ENCODE results near the genes DCLRE1A, AFAP1L2, ATRNL1 and GFRA1.

DNA sequence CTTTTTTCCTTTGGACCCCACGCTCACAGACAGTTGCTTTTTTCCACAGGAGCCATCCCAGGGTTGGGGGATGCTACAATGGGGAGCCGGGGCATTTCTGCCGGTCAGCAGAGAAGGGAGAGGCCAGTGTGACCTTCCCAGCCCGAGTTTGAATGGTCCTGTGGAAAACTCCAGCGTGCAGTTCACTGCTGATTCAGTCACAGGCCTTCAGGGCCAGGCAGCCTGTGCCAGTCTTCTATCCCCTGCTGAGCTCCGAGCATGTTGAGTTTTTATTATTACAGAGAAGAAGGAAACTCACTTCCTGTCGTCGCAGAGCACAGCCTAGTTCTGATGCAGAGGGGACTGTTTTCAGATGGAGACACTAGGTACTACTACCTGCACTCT is 29.4 kb downstream of the CASP7 start:
- PRO-cap, 2 experiments: no peak in any of the 2 experiments

GRCh38 chr10:113712520-113713174 is 32.9 kb downstream of the CASP7 start:
- PRO-cap, 2 experiments: no peak in any of the 2 experiments

DNA sequence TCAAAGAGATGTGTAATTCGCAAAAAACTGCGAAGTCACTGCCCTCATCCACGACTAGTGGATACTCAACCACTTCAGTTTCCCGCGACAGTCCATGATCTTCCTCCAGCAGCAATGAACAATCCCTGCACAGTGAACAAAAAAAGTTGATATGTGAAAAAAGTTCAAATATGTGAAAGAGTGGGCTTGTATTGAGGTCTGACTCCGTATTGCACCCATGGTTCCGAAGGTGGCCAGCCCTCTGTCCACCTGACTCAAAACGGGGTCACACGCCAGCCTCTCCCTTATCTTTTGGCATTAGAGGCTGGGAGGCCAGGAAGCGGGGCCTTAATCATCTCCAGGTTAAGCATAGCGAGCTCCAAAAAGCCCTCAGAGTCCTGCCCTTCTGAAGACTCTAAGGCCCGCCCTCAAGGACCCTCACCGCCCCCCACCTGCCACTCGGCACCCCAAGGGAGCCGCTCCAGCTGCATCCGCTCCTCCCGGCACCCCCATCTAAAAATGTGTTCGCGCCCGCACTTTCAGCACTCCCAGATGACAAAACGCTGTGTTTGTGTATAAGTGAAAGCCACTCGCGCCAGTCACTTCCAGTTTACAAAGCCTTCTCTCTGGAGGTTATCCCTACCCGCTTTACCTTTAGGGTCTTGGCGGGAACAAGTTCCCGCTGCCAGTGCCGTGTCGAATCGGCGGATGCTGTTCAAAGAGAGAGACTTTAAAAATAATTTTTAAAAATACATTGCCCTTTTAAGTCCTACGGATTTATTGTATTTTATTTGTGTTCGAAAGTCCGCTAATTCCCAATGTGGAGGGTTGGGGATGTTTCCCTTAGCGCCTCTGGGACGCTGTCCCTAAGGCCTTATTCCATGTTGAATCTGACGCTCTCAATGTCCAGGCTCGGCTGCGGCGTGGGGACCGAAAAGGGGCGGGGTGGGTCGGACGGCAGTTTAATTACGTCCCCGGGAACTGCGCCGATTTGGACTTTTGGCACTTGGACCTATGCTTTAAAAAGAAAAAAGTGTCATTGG is at the start of gene DCLRE1A:
DCLRE1A (minus strand) TSS at position 360 of the 1,022 bp plus-strand sequence.
- PRO-cap, 2 experiments: peak in 2 of 2 experiments; most common plus-strand start position 912 of the sequence (in 2); most common minus-strand start position 871 of the sequence (in 2)

GRCh38 chr10:114068186-114068622 is 24.5 kb downstream of the ADRB1 start:
- PRO-cap, 2 experiments: no peak in any of the 2 experiments

GRCh38 chr10:114397370-114398143 is 6.7 kb downstream of the AFAP1L2 start:
- PRO-cap, 2 experiments: no peak in any of the 2 experiments

- PRO-cap, 2 experiments: no peak in any of the 2 experiments
Measured at GRCh38 chr10:114404050-114404830, at the start of gene AFAP1L2. AFAP1L2 (minus strand) TSS chr10:114404502.

DNA sequence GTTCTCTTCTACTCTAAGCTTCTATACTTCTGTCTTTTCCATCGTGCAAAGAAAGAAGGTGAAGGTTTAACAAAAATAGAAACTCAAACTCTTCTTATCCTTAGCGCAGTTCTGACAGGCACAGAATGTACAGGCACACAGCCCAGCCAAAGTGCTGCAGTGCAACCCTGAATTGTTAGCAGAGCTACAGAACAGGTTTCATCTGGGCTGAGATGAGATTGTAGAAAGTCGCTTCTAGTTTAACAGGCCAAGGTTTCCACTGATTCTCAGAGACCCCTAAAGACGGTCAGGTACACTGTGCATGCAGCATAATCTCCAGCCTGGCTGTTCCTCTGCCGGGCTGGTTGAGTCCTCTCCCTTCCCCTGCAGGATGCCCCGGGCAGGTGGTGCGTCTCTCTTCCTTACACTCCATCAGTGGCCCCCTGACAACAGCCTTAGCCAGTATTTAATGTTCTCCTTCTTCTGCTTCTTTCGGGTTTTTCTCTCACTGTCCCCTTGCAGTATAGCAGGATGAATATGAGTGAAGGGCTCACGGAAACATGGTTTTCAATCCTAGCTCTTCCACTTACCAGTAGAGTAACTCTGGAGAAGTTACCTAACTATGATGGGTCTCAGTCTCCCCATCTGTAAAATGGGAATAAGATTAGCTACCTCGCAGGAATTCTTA is 79.5 kb upstream of the AFAP1L2 start:
- PRO-cap, 2 experiments: no peak in any of the 2 experiments

DNA sequence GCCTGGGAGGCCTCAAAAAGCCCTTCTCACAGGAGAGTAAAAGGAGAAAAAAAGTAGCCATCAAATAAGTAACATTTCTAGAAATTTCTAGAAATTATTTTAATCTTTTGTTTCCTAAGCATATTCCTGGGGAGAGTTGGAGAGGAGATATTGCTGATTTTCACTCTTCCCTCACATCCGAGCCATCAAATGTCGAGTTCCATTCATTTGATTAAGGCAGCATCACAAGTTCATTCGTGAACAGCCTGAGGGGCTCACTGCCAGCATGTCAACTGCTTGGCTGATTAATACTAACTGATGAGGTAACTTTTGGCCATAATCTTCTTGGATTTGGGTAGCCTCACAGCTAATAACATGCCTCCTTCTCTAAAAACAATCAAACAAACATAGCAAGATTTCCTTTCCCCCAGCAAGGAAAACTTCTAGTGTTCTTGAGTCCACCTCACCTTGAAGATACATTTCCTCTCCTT is 87.1 kb upstream of the AFAP1L2 start:
- PRO-cap, 2 experiments: no peak in any of the 2 experiments

DNA sequence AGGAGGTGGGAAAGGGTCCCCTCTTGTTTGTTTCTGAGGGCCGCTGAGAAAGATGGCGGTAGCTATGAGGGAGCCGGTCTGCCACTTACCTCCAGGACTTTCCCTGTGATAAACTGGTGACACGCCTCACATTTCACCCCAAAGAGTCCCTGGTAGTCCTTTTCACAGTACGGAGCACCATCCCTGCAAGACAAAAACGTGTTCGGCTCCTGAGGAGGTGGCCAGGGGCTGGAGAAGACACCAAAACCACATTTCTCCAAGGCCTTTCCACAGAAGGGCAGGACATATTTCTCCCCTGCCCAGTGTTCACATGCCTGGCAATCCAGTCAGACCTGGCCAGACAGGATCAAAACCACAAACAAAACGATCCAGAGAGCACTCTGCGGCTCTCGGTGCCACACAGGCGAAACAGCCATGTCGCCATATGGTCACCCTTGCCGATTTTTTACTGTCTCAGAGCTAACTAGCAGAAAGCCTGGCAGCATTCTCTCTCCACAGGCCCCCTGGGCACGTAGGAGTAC is 113.1 kb downstream of the ABLIM1 start:
- PRO-cap, 2 experiments: no peak in any of the 2 experiments

DNA sequence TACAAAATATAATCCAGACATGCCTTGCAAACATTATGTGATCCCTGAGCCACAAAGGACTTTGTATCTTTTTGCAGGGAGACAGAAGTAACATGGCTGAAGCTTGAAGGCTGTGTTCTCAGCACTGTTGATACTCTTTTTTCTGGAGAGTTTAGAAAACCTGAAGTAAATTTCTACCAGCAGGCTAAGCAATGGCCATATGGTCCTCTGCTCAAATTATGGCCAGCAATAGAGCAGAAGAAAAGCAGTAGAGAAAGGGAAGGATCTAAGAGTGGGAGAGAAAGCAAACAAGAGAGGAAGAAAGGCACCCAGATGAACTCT is 98.5 kb downstream of the ABLIM1 start:
- PRO-cap, 2 experiments: no peak in any of the 2 experiments

GRCh38 chr10:114650950-114651284 is 7.2 kb downstream of the ABLIM1 start:
- PRO-cap, 2 experiments: no peak in any of the 2 experiments

- PRO-cap, 2 experiments: no peak in any of the 2 experiments
Measured at GRCh38 chr10:114685379-114686009, 27.4 kb upstream of the ABLIM1 start.

DNA sequence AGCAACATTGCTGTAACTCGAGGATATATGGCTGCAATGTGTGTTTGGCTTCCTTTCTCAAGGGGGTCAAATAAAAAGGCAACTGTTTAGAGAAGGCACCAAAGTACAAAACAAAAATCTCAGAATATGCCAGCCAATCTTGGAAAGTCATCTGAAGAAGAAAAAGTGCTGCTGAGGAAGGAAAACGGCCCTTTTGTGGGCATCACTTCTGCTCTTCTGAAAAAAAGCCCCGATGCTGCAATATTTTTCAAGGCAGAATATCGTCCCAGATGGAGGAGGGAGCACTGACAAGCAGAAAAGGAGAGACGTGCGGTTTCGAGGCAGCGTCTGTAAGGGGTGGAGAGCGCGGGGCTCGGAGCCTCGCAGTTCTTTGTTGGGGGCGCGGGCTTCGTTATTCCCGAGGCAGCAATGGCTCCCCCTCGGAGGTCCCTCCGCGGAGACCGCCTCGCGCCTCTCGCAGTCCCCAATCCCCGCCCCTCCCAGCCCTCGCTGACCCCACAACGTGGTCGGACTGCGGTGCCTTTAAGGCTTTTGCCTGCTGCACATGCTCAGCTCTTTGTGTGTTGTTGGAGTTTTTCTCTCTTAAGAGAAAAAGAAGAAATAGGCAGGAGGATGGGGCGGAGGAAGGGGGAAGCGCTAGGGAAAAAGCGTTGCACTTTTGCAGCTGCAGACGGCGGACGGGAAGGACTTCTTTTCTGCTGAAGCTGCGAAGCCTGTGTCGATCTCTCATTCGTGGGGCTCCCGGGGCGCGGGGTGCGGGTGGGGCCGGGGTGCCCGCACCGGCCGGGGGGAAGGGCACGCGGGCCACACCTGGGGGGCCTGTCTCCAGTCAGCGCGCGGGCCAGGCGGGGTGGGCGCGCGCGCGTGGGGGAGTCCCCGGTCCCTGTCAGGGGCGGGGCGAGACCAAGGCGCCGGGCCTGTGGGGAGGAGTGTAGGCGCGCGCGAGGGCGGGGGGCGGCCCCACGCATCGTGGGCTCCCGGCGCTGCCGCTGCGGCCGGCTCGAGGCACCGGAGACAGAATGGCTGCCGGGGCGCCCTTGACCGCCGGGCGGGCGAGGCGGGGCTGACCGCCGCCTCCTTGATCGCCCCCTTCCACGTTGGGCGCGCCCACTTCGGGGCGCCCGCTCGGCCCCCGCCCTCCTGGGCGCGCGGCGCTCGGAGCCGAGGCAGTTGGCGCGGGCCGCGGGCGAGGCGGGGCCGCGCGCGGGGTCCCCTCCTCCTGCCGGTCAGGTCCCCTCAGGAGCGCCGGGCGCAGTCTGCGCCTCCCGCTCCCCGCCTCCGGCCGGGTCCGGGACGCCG is at the start of gene ATRNL1:
ATRNL1 (plus strand) TSS at position 1,169 of the 1,299 bp plus-strand sequence.
- PRO-cap, 2 experiments: no peak in any of the 2 experiments

DNA sequence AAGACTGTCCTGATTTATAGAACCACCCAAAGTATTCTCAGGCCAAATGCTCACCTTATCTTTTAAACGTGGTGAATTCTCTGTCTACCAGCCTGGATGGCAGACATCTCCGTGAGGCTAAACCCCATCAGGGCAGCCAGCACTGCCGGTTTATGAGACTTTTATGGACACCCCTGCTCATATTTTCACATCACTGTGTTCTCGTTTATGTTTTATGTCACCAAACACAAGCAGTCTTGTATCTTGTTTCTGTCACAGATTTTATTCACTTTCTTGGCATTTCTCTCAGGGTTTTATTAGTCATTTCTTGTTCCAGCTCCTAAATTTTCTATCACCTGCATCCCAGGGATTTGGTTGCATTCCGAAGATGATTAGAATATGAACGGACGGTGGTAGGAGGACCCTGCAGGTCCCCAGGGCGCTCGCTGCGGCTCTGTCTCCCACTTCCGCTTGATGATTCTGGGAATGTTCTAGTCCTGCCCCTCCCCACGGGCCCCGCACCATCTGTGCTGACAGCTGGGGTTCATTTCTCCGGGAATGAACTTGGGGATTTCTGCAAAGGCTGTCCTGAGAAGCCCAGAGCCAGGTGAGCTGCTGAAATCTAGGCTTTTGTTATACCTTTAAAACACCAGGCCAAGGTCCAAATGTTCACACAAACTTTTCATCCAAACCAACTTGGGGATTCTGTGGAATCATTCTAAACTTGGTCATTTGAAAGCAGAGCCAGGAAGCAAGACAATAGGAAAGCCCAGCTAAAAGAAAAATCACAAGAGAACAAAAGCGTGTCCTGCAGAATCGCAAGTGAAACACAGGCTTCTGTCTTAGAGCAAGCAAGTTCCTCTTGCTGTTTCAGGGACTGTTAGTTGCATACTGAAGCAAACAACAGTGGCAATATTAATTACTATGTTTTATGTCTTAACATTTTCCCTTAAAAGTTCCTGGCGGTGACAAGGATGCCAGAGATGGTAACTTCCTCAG is 217.5 kb downstream of the GFRA1 start:
- PRO-cap, 2 experiments: no peak in any of the 2 experiments

DNA sequence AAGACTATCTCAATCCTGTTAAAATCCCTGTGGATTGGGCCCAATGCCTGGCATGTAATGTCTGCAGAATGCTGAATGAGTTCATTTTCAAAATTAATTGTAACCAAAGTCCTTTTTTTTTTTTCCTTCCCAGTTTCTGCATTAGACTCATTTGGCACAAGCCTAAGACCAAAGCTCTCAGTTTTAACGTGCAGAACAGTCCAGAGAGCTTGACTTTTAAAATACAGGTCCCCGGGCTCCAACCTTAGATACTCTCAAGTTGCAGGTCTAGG is 105.6 kb downstream of the GFRA1 start:
- PRO-cap, 2 experiments: no peak in any of the 2 experiments

GRCh38 chr10:116209266-116209519 is 63.8 kb downstream of the GFRA1 start:
- PRO-cap, 2 experiments: no peak in any of the 2 experiments

DNA sequence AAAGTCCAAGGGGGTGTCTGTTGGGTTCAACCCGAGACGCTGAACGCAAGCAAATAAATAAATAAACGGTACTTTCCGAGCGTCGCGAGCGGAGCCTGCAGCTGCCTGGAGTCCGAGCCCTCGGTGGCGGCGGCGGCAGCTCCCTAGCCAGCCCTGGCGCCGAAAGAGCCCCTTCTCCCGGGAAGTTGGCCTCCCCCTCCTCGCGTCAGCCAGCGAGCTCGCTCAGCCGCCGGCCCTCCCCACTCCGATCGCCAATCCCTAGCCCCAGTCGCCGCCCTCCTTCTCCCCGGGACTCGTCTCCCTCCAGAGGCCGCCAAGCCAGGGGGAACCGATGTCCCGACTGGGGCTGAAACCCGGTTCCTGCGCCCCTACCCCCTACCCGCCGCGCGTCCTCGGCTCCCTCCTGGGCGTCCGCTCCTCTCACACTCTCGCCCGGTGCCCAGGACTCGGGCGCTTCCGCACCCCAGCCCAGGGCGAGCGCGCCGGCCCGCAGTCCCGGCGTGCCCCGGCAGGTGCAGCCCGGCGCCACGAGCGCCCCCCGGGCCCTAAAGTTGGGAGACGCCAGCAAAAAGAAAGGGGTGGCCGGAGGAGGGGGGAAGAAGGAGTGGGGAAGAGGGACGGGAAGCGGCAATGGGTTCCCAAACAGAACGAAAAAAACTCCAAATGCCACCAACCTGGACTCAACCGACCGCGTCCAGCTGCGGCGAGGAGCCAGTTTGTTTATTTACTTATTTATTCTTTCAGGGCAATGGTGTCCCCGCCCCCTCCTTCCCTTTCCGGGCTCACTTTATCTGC is at the start of gene GFRA1:
GFRA1 (minus strand) TSS at position 718 of the 795 bp plus-strand sequence.
- PRO-cap, 2 experiments: no peak in any of the 2 experiments

DNA sequence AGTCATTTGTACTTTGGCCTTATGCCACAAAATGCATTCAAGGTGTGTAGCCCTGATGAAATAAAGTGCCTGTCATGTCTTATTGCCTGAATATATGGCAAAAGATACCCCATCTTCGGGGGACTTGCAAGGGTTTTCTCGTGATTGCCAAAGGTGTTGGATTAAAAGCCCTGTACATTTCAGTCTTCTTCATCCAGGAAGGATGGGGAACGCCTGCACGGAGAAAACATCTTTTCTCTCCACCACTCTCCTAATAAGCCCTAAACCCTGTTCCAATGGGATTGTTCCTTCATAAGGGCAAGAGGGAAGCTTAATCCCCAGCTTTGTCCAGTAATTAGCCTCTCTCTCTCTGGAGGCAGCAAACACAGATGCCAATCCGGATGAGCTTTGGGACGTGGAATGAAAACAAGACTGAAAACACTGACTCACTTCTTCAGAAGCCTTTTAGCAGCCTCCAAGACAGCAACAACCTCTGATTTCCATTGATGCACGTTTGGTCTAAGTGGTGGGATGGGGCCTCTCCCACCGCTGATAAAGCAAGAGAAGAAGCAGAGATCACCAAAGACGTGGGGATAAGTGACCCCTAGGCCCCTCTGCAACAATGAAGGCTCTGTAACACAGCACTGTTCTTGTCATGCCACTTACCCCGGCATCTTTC is 5.7 kb upstream of the GFRA1 start:
- PRO-cap, 2 experiments: no peak in any of the 2 experiments

- PRO-cap, 2 experiments: no peak in any of the 2 experiments
Measured at GRCh38 chr10:116324628-116325273, 503 bp downstream of the CCDC172 start.

DNA sequence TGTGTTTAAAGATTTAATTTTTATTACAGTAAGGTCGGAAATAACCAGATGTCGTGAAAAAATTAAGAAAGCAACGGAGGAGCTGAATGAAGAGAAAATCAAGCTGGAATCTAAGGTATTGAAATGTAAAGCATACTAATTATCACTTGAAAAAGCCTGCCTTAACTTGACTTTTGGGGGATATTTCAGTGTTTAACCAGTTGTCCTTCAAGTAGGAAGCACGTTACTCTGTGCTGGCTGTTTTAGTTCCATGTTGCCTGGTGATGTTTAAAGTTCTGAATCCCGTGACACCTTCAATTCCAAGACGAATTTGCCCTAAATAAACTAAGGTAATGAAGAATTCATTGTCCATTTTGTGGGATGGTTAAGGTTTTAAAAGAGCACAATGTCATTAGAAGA is 1.0 kb downstream of the CCDC172 start:
- PRO-cap, 2 experiments: no peak in any of the 2 experiments

All from monocyte (primary cell).